OVCAR3 (cell line): ENCODE data around the genes HAO2 and REG4.

- RRBS: no CpG with 5 or more reads among the region's 4 CpGs
These were observed 45.7 kb downstream of the TENT5C start for GRCh38 chr1:117651400-117652050.

DNA sequence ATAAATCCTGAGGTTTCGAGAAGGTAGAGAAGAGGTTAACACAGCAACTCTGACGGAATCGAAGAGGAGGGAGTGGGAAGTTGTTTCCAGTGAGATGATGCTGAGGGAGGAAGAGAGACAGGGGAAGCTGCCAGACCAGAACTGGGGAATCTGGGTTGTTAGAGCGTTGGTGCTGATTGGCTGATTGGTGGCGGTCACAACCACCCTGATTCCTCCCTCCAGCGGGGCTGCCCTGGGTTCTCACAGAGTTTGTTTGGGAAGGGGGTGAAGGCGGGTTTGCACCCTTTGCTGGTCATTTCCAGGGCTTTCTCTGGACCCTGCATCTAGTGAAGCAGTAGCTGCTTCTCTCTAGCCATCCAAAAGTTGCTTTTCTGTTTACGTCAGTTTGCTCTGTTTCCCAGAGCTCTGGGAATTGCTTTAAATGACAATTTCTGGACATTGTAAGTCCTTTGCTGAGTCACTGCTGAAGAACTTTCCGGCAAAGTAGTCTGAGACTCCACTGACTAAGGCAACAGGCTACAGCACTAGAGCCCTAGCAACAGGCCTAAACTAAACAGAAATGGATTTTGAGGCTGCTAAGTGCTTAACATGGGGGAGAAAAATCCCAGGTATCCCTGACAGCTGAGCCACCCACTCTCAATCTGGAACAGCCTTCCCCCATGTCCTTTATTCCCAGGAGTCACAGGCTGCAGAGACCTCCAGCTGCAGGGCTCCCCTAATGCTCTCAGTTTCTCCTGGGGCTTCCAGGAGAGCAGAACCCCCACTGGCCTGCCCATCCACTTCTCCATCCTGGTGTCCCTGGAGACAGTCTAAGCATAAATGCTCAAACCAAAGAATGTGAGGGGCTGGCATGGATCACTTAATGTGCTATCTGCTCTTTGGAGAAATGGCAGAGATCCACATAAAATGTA lies 90.2 kb downstream of the TENT5C start:
- RRBS: no CpG with 5 or more reads among the region's 9 CpGs

- RRBS: 30% methylated on average over 2 of the region's 22 CpGs
These were observed 153.1 kb downstream of the TENT5C start for GRCh38 chr1:117758786-117759579.

- RRBS: no CpG with 5 or more reads among the region's 29 CpGs
These were observed 411 bp downstream of the WDR3 start for GRCh38 chr1:117929861-117930438.

GRCh38 chr1:118101601-118102092 lies 83.4 kb downstream of the SPAG17 start:
- RRBS: no CpG with 5 or more reads among the region's 8 CpGs

DNA sequence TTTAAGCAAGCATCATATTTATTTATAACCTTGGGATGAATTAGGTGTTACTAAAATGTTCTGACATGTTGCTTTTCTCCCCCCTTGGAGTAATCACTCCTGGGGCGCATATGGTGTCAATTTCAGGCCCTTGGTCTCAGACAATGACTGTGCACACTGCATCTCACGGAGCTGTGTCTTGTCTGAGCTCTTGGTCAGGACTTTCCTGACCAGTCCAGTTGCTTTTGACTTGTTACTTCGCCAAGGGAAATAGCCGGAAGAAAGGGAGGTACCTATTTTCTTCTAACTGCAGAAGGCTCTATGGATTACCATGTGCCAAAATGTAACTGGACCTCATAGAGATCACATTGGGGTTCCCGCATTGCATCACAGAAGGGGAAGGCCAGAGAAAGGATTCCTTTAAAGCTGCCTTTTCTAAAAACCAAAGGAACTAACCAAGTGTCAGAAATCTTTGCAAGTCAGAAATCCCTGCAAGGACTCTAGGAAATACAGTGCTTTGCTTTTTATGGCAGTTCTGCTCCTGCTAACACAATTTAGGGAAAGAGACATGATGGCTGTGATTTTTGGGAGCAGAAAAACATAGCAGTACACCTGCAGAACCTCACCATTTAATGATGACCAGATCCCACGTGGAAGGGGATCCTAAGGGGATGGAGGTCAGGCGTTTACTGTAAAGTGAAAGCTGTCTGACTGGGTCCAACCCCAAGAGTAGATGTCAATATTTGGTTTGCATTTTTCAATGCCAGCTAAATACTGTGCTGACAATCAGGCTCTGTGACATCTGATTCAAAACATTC lies 68.5 kb downstream of the SPAG17 start:
- RRBS: no CpG with 5 or more reads among the region's 7 CpGs

- RRBS: no CpG with 5 or more reads among the region's 3 CpGs
These were observed 172.2 kb downstream of the TBX15 start for GRCh38 chr1:118815892-118816410.

DNA sequence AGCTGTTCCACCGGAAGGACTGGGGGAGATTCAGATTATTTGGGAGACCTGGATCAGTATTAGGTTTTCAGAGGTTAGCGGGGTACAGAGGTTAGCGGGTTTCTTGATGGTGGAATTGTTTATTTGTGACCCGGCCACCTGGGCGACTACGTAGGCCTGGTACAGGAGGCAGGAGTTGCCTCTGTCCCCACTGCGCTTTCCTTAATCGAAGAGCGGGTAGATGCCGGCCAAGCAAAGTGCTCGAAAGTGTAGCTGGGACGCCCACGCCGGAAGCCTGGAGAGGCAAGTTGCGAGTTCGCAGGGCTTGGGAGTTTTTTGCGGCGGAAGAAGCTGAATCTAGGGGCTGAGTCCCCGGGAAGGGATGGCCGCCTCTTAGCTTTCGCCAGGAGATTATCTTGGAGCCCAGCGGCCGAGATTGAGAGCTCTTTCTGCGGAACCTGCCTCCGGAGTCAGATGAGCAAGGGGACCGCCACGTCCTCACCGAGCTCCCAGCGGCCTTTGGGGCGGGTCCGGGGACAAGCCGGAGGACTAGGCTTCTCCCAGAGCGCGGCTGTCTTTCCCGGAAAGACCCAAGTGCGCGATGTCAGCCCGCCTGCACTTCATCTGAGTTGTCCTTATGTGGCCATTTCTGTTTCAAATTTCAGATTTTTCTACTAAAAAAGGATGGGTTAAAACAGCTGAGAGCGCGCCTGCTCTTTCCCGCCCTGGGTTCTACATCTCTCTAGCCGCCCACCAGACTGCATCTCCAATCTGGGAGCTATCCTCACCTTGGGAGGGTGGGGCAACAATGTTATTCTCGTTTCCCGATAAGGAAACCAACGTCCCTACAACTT lies 12.3 kb upstream of the TBX15 start:
- RRBS: 92% methylated on average over 23 of the region's 45 CpGs

DNA sequence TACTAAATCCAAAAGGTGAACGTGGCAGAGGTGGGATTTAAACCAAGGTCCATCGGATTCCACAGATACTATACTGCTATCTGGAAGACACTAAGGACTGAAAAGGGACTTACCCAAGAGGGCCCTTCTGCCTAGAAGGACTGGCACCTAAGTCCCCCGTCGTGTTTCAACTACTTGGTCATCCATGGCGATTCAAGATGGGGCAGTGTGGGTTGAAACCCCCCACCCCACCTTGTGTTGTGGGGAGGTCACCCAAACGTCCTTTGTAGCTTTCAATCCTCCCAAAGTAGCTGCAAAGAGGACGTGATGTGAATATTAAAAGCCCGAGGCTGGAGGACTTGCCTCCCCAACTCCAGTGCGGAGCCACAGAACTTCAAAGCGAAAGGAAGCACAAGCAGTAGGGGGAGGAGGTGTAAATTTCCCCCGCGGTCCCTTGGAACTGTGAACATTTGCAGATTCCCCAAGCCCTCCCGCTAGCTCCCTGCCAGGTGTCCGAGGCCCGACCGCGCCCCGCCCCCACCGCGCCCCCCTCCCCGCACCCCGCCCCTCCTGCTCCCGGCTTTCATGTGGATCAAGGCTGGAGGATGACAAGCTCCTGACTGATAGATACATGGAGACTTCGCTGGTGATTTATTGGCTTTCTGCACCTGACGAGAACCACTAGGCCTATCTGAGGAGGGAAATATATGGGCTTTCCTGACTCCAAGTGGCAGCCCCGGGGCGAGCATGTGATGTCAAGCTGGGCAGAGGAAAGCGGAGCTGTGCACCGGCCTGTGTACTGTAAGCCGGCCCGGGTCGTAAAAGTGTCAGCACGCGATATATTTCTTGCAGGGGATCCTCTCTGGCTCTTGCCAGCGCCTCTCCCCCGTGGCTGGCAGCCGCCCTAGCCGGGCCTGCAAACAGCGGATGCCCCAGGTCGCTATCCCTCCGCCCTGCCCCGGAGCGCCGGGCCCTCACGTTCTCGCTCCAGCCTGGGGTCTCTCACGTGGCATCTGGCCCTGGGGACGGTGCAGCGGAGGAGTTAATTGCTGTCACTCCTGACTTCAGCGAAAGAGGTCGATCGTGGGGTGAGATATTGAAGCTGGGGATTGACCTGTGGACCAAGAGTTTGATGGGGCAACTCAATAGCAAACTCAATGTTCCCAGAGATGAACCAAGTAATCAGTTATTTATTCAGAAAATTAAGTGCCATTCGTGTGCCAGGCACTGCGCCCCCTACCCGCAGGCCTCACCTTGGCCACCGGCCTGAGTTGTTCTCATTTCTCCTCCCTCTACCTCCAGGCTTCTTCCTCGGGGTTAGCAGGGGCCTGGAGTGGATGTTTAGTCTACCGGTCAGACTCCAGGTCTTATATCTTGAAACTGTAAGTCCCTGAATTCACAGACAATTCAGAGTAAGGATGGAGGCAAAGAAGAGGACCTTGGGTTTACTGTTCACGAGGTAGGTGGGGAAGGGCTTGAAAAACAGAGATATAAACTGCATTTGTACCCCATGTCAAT lies 41.2 kb upstream of the HAO2 start:
- RRBS: 21% methylated on average over 18 of the region's 59 CpGs

- RRBS: no CpG with 5 or more reads among the region's 2 CpGs
These were observed at the start of gene HAO2 for GRCh38 chr1:119368638-119368915. Gene HAO2, plus strand, starts transcription at chr1:119368785.

DNA sequence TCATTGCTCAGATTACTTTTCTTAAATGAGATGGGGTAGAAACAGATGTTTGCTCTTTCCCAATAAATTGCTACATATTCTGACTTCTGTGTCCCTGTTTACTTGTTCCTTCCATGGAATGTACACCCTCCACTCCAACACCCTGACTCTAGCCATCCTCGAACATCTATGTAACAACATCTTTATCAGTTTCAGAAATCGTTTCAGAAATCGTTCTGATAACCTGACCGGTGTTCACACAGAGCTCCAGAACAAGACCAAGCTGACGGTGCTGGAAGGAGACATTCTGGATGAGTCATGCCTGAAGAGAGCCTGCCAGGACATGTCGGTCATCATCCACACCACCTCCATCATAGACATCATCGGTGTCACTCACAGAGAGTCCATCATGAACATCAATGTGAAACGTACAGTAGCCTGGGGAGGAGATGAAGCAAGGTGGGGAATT lies 43.1 kb downstream of the ZNF697 start:
- RRBS: no CpG with 5 or more reads among the region's 8 CpGs

DNA sequence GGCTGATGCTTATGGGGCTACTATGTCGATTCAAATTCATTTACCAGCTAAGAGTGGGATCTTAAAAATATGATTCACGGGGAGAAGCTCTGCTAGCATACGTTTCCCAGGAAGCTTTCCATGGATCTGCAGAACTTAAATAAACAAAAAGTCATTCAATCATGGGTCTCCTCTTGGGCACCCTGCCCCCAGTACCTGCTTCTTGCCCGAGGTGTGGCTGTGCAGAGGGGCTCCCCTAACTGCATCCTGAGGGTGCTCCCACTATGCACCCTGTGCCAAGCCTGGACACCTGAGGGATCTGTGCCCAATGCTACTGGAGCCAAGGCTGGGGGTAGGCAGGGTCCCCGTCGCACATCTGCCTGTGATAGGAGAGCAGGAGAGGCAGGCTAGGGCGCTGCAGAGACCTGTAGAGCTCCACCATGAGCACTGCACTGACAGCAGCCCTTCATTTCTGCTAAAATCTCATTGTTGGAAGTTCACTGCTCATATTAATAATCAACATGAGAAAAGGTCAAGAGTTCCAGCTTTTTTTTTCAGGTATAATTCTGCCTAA lies 19.9 kb downstream of the HMGCS2 start:
- RRBS: no CpG with 5 or more reads among the region's 7 CpGs

- RRBS: no CpG with 5 or more reads among the region's 7 CpGs
These were observed 20.8 kb downstream of the REG4 start for GRCh38 chr1:119790386-119791015.

- RRBS: no CpG with 5 or more reads among the region's 4 CpGs
These were observed at the start of gene REG4 for GRCh38 chr1:119811230-119811541. Gene REG4, minus strand, starts transcription at chr1:119811460.

- RRBS: no CpG with 5 or more reads among the region's 1 CpG
These were observed 31.0 kb upstream of the NOTCH2 start for GRCh38 chr1:120100597-120100820.

- RRBS: no CpG with 5 or more reads among the region's 34 CpGs
These were observed 60.1 kb upstream of the NBPF8 start for GRCh38 chr1:120354519-120355268.

DNA sequence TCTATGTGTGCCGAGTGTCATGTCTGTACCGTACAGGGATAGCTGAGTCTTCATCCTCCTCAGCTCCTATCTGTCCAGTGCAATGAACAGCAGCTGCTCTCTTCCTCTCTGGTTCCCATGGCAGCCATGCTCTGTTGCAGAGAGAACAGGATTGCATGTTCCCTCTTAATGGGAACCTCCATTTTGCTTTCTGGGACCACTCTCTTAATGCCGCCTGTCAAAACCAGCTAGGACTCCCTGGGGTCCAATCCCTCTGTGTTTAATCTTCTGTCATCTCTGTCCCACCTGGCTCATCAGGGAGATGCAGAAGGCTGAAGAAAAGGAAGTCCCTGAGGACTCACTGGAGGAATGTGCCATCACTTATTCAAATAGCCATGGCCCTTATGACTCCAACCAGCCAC lies 38.8 kb downstream of the NBPF8 start:
- RRBS: no CpG with 5 or more reads among the region's 3 CpGs

DNA sequence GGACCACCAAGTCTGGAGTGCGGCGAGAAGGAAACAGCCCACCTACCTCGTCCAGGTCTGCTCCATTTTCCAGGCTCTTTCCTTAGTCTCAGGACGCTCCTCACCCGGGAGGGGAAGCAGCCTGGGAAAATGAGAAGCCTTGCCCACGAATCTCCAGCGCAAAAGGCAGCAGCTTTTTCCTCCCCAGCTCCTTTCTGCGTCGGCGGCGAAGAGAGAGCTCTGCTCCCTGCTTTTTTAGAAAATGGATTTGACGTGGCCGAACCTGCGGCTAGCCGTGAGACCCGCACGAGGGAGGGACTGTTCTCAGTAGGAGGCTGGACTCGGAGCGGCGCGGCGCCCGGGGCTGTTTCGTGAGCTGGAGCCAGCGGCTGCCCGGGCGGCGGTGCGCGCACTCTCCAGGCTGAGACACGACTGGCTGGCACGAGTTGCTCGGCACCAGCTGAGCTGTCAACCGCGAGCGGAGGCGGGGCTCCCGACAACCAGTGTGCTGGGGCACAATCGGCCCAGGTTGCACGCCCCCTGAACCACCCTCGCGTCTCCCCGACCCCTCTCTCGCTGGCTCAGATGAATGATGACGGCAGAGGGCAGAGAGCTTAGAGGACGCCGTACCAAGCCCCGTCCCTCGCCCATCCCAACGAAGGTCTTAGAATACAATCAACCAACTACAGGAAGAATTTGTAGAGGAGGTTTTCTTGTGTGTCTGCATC lies 58.6 kb upstream of the NOTCH2NLR start:
- RRBS: no CpG with 5 or more reads among the region's 50 CpGs

- RRBS: no CpG with 5 or more reads among the region's 33 CpGs
These were observed 62.7 kb downstream of the PPIAL4A start for GRCh38 chr1:120952197-120952780.

- RRBS: no CpG with 5 or more reads among the region's 36 CpGs
These were observed 20.9 kb downstream of the H3-7 start for GRCh38 chr1:143884917-143885282.